ENCODE data around the gene GRPR.

DNA sequence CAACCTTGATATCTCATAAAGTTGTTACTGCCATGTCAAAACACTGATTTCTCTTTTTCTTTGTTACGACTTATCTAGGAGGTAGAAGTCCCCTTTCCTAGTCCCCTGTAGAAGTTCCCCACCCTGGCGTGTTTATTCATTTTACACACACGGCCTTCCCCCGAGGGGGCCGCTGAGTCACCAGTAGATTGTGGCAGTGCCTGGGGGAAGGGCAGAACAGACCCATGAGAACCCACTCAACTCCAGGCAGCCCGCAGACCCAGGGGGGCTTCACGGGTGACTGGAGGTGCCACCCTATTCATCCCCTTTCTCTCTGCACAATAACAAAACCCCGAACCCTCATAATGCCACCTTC, 20.3 kb upstream of the GPM6B start:
- PRO-cap, 7 experiments, result no peak in any of the 7 experiments
- RAMPAGE, long total RNA, 2 experiments, result no peak in any of the 2 experiments

- PRO-cap, 7 experiments, result no peak in any of the 7 experiments
- RAMPAGE, long total RNA, 2 experiments, result no peak in any of the 2 experiments
These were observed 92.4 kb downstream of the GEMIN8 start for GRCh38 chrX:13937197-13937733.

GRCh38 chrX:14027720-14028103, 2.0 kb downstream of the GEMIN8 start:
- PRO-cap, 7 experiments, result no peak in any of the 7 experiments
- RAMPAGE, long total RNA, 2 experiments, result no peak in any of the 2 experiments

- PRO-cap, 7 experiments, result no peak in any of the 7 experiments
- RAMPAGE, long total RNA, 2 experiments, result no peak in any of the 2 experiments
These were observed 53.3 kb downstream of the MOSPD2 start for GRCh38 chrX:14926503-14926993.

DNA sequence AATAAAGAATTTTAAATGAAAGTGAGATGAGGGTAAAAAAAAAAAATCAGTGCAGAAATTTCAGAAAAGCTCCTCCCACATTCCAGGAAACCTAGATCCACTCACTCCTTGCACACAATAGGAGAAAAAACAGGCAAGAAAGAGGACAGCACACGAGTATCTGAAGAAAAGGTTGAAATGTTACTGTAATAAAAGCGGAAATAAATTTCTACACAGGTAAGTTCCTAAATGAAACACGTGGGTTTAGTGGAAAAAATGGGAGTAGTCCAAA, 1.9 kb upstream of the ACE2 start:
- PRO-cap, 7 experiments, result no peak in any of the 7 experiments
- RAMPAGE, long total RNA, 2 experiments, result no peak in any of the 2 experiments

GRCh38 chrX:15674563-15675251, 10.1 kb upstream of the CLTRN start:
- PRO-cap, 7 experiments, result peak in 7 of 7 experiments; most common plus-strand start chrX:15674924 (in 7); most common minus-strand start chrX:15674806 (in 5)
- RAMPAGE, long total RNA, 2 experiments, result start-site peak on the plus strand in 2 of 2 experiments, at chrX:15674895-15675010 at its widest, 19 to 50 reads per replicate; start-site peak on the minus strand in 1 of 2 experiments, at chrX:15675085-15675104 at its widest, 11 reads per replicate

DNA sequence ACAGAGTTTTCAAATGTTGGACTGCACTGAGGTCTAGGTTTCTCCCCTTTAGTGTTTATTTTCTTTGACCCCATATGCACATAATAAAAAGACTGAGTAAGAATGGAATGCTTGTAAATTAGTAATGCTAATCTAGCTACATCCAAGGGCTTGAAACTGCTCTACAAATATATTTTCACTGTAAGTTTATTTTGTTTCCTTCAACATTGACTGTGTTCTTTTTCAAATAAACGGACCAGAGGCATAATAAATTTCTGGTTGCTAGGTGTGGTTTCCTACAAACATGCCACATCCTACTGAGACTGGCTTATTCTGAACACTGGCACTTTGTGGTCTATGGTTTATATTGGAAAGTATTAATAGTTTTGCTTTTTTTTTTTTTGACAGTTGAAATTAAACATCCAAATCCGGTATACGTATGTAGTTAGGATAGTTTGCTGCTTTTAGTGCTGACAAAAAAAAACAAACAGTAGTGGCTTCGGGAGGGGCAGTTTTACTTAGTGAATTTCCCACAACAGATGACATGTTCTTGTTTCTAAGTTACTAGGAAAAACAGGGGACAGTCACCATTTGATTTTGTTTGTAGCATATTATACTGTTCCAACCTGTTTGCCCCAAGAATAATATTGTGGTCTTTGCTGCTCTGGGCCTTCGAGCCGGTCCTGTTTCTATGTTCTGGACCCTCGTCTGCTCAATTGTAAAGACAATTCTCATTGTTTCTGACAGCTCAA, 13.3 kb downstream of the CA5B start:
- PRO-cap, 7 experiments, result peak in 2 of 7 experiments; most common plus-strand start position 289 of the sequence (in 1); most common minus-strand start position 165 of the sequence (in 1)
- RAMPAGE, long total RNA, 2 experiments, result no peak in any of the 2 experiments

DNA sequence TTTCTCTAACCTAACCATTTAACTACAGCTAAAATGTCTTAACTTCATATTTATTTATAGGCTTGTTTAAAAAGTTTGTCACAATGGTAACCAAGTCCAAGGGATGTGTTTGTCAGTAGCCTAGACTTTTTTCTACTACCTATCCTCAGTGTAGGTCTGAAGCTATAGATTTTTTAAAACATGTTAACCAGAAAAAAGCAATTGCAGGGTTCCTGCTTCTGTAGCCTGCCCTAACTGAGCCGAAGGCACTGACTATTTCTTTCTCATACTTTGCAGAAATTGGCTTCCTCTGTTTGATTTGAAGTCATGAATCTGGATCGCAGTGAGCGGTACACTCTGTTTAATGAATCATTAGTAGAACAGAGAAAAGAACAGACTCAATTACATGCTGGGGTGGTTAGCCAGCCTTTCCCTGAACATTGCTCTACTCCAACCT, 18.7 kb upstream of the AP1S2 start:
- PRO-cap, 7 experiments, result no peak in any of the 7 experiments
- RAMPAGE, long total RNA, 2 experiments, result no peak in any of the 2 experiments

GRCh38 chrX:16123170-16123791, at the start of gene GRPR:
GRPR (plus strand) TSS chrX:16123565.
- PRO-cap, 7 experiments, result no peak in any of the 7 experiments
- RAMPAGE, long total RNA, 2 experiments, result no peak in any of the 2 experiments

DNA sequence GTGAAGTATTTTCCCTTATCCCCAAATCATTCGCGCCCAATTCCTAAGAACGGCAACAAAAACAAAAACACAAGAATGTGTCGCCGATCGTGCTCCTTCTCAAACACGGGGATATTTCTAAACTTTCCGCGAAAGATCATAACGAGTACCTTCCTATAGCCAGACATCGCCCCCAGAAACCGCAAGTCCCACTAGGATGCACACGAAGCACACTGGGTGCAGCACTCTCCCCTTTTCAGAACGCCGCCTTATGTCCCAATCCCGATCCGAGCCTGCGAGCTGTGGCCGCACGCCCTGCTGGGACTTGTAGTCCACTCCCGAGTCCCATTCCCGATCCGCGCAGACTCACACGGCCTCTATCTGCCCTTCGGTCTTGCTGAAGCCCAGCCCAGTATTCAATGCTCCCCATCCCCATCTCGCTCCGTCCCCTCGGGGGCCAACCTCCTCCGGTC, 319 bp upstream of the TXLNG start:
- PRO-cap, 7 experiments, result peak in 7 of 7 experiments; most common minus-strand start position 252 of the sequence (in 5)
- RAMPAGE, long total RNA, 2 experiments, result no peak in any of the 2 experiments

- PRO-cap, 7 experiments, result peak in 2 of 7 experiments; most common plus-strand start chrX:16882434 (in 1); most common minus-strand start chrX:16882337 (in 1)
- RAMPAGE, long total RNA, 2 experiments, result no peak in any of the 2 experiments
These were observed 12.0 kb upstream of the RBBP7 start for GRCh38 chrX:16882030-16882615.

DNA sequence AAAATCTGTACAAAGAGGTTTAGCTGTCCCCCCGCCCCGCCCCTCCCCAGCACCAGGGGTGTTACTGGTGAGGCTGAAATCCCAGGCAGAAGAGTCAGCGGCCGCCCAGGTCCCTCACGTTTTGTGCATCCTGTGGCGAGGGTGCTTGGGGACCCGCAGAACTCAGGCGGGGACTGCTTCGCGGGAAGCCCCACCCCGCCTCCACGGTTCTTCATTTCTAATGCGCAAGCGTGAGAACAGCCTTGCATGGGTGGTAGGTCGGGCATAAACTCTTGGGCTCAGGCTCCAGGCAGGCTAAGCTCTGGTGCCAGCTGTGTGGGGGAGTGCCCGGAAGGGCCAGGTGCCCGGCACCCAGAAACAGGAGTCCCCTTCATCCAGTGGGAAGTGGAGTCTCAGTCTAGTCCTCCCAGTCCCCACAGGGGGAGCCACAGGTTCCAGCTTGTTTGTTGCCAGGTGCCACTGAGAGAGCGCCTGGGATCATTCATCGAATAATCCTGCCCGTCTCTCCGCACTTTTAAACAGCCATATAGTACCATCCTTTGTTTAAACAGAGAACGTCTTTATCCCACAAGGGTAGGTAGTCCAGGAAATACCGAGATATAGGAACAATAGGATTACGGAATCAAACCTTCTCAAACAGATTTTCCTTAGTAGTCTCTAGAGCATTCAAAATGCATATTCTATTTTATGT, 12.6 kb upstream of the RBBP7 start:
- PRO-cap, 7 experiments, result peak in 7 of 7 experiments; most common plus-strand start position 88 of the sequence (in 5); most common minus-strand start position 175 of the sequence (in 5)
- RAMPAGE, long total RNA, 2 experiments, result no peak in any of the 2 experiments

GRCh38 chrX:17081637-17082442, 135.4 kb downstream of the REPS2 start:
- PRO-cap, 7 experiments, result no peak in any of the 7 experiments
- RAMPAGE, long total RNA, 2 experiments, result no peak in any of the 2 experiments

- PRO-cap, 7 experiments, result no peak in any of the 7 experiments
- RAMPAGE, long total RNA, 2 experiments, result no peak in any of the 2 experiments
These were observed 205.9 kb downstream of the REPS2 start for GRCh38 chrX:17152175-17152907.

GRCh38 chrX:17379674-17380264, 4.8 kb downstream of the NHS start:
- PRO-cap, 7 experiments, result no peak in any of the 7 experiments
- RAMPAGE, long total RNA, 2 experiments, result no peak in any of the 2 experiments

DNA sequence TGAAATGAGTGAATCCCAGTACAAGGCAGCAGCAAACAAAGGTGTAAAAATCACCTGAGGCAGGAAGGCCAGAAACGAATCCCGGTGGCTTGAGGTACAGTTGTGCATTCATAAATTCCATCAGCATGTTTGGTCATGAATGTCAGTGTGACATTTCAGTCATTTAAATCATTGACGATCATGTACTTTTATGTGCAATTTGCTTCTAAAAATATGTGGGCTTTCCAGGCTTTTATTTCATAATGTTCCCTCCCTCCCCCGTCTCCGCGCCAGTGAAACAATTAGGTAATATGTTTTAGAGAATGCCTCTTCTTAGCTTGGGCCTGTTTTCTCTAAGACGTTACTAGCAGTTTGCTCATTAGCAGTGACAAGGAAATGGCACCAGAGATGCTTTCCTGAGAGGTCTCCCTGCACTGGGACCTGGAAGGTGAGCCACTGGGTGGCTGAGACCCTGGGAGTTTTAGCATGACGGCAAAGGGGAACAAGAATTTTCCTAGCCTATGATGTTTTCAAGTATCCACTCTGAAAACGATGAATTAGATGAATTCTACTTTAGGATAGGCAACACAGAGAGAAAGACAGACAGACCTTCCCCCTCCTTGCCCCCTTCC, 39.4 kb downstream of the NHS start:
- PRO-cap, 7 experiments, result no peak in any of the 7 experiments
- RAMPAGE, long total RNA, 2 experiments, result no peak in any of the 2 experiments

- PRO-cap, 7 experiments, result no peak in any of the 7 experiments
- RAMPAGE, long total RNA, 2 experiments, result no peak in any of the 2 experiments
These were observed 104.4 kb upstream of the SCML1 start for GRCh38 chrX:17632948-17633306.

- PRO-cap, 7 experiments, result no peak in any of the 7 experiments
- RAMPAGE, long total RNA, 2 experiments, result no peak in any of the 2 experiments
These were observed 116.3 kb downstream of the BEND2 start for GRCh38 chrX:18104103-18105089.

DNA sequence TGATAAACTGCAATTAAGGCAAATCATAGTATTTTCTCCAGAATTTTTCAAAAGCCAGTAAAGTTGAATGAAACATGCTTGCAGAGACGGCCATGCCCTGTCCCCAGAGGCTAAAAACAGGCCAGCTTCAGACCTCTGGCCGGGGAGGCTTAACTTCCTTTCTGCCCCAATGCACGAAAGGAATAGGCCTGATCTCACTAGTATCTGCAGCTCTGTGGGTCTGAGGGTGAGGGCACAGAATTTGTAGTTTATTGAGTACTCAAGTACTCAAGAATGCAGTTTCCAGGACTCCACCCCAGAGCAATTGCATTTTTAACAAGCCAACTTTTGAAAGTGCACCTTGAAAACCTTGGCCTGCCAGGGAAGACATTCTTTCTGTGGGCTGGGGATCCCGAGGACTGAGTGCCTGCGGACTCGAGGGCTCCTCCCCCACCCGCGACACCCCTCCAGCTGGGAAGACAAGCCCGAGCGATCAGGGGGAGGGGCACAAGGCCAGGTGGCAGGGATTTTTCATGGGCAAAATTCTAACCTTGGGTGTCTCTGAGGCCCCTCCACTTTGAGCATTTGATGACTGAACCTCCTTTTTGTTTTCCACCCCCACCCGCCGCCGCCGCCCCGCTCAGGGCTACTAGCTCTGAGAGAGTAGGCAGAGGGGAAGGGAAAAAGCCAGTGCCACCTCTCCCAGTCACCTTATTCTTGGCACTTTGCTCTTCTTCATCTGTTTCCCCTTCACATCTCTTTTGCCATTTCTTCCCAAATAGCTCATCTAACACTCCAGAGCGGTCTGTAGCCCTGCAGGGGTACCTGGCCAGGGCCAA, 22.3 kb downstream of the RS1 start:
- PRO-cap, 7 experiments, result no peak in any of the 7 experiments
- RAMPAGE, long total RNA, 2 experiments, result no peak in any of the 2 experiments

DNA sequence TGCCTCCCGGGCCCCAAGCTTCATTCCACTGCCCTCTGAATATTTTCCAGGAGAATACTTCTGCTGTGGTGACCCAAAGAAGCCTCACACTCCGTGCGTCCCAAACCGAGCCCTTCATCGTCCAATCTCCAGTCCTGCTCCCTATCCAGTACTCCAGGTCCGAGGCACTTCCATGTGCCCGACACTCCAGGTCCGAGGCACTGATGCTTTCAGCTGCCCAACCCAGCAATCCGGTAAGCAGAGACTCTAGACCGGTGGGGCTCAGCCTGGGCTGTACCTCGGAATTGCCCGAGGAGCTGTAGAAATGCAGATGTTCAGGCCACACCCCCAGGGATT, 21.6 kb downstream of the RS1 start:
- PRO-cap, 7 experiments, result no peak in any of the 7 experiments
- RAMPAGE, long total RNA, 2 experiments, result no peak in any of the 2 experiments

Measured in ovary (tissue), 7 donors.